Paraaortic lymph node (tissue), 1 donor: Measurements from ENCODE around the genes SNRNP27, PCBP1, PCYOX1 and TGFA.

DNA sequence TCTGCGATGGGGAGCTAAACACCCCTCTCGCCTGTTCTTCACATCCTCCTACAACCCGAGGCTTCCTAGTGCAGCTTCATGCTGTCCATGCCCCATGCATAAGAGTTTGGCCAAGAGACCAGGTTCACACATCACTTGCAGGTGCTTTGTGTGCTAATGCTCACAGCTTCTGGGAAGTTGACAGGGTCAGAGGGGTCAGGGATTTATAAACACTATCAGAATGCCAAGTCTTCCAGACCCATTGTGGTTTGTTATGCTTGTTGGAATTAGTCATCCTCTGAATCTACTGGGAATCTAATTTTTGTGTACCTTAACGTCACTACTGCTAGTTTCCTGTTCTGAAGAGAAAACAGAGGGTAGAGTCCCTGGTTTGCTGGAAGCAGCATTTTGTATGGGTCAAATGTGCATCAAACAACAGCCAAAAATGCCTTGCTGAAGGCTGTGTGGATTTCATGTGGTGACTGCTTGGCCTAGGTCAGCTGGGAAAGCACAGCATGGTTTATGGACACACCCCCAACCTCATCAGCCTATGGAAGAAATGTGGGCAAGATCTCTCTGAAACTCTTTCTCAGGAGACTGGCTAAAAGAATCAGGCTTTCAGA is 33.2 kb downstream of the ANTXR1 start:
- PRO-cap: no peak

DNA sequence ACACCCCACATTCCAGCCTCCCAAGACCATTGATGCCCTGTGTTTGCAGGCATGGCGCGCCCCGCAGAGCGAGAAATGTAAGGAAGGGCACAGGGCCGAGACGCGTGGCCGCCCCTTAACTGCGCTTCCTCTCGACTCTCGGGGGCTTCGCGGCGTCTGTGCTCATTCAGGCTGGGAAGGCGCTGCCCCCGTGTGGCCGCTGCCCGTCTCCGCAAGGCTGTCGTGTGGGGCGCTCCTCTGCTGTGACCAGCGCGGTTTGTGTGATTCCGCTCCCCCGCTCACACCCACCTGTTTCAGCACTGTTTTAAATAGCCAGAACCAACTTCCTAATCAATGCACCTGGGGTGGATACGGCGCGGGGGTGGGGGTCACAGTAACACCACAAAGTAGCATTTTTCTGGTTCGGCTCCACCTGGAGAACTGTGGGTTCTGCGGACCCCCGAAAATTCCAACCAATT is 79.6 kb downstream of the GFPT1 start:
- PRO-cap: unidirectional peak, minus-strand start at position 133 of the sequence

- PRO-cap: no peak
Measured at GRCh38 chr2:69325306-69326110, 61.5 kb downstream of the GFPT1 start.

- PRO-cap: no peak
Measured at GRCh38 chr2:69419203-69419707, 18.0 kb downstream of the NFU1 start.

DNA sequence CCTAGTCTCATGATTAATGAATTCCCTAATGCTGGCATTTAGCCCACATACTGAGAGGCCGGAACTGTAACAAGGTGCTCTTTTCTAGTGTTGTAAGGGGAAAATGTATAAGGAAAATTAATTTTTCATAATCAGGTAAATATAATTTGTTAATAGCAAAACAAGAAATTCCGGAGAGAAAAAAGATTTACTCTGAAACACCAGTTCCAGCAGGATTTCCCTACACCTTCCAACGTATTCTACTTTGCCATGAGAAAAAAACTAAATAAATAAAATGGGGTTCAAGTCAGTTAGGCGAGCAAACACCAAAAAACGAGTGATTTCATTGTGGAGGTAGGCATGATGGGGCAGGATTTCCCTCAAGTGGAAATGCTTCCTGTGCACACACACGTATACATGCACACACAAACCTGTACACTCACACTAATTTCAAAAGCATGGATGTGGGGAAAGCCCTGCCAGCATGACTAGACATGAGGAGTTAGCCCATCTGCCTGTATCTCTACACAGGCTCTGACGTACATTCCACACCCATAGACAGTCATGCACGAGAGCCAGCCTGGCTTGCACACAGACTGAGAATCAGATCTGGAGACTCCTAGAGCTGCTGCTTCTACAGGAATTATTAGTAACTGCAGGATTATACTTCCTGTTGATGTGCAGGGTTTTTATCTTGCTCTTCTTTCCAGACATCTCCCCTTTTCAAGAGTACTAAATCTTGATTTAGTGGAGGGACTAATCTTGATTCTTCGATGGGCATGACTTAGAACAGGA is 27.2 kb upstream of the NFU1 start:
- PRO-cap: no peak

GRCh38 chr2:69570128-69570863 is 73.2 kb downstream of the AAK1 start:
- PRO-cap: no peak

- PRO-cap: no peak
Measured at GRCh38 chr2:69618372-69619316, 24.9 kb downstream of the AAK1 start.

GRCh38 chr2:69641561-69642031 is 1.9 kb downstream of the AAK1 start:
- PRO-cap: no peak

- PRO-cap: no peak
Measured at GRCh38 chr2:69642032-69642603, 1.4 kb downstream of the AAK1 start.

DNA sequence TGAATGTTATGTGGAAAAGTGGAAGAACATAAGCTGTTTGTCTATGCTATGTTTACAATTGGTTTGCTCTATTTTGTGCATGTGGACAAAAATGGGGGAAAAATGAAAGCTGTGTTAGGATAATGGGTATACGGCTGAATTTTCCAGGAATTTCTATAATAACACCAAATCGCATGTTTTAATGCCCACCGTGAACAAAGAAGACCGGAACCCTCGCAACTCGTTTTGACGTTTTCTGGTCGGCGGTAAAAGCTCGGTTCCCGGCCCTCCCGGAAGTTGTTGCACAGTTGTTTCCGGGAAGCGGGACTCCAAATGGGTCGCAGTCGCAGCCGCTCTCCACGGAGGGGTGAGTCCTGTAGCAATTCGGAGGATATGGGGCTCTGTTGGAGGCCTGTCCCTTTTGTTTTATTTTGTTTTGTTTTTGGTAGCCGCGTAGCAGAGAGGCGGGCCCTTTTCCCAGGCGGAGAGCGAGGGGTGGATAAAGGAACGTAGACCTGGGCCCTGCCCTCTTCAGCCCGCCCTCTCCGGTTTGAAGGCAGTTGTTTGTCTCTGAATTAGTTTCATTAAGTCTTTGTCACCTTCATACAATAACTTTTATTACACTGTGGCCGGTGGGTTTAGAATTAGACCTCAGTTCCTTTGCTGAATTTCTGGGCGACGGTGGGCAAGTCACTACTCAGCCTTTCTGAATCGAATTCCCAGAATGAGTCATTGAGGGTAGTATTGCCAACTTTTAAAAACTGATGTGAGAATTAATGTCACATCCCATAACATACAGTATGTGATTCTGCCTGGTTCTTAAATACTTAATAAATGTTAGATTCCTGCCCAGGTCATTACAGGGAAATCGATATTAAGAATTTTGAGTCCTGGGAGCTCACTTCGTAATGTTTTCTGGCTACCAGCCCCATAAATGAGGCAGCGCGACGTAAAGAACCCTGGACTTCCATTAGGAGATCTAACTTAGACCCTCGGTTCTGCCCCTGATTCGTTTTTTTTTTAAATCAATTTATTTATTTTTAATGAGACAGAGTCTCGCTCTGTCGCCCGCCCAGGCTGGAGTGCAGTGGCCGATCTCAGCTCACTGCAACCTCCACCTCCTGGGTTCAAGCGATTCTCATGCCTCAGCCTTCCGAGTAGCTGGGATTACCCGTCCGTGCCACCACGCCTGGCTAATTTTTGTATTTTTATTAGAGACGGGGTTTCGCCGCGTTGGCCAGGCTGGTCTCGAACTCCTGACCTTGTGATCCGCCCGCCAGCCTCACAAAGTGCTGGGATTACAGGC is at the start of gene SNRNP27:
Gene SNRNP27 (plus strand): TSS at position 284 of the 1,285 bp plus-strand sequence.
- PRO-cap: bidirectional peak, plus-strand start at position 290 of the sequence, minus-strand start at position 227 of the sequence

DNA sequence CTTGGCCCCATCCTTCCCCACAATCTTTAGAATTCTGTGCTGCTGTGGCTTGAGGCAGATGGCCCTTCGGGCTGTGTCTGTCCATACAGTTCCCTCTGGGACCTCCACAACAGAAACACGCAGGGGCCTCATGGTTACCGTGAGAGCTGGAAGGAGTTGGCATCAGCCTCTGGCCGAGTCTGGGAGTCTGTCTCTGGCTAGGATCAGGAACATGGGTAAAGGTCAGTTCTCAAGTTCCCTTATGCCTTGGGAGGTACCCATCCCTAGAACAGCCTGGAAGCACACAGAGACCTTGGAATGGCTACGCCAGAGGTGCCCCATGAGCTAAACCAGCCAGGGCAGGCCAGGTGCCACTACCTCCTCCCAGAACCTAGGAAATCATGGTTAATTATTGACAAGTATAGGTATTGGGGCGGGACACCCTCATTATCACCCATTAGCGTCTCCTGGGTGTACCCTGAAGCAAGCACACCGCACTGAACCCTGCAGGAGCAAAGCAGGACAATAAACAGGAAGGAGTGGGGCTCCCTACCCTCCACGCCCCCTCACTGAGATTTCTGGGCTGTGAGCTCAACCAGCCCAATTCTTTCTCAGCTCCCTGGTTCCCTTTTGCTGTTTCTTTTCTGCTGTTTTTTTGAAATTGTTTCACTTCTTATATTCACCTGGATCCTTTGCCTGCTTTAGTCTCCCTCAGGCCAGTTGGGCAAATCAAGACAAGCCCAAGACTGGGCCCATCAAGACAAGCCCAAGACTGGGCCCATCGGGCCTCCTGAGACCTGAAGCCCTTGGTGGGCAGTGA is 3.0 kb upstream of the ASPRV1 start:
- PRO-cap: no peak

DNA sequence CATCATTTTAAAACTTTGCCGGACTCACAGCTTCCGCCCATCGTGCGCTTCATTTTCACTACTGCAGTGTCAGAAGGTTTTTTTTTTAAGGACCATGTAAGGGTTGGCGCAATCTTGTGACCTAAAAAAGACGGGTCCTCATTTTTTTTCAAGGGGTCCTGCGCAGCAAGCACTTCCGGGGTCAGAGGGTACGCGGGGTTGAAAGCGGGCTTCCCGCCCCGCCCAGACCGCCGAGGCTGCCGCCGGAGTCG is at the start of gene PCBP1:
Gene PCBP1 (plus strand): TSS at position 225 of the 251 bp plus-strand sequence.
- PRO-cap: bidirectional peak, plus-strand start at position 225 of the sequence, minus-strand start at position 60 of the sequence

DNA sequence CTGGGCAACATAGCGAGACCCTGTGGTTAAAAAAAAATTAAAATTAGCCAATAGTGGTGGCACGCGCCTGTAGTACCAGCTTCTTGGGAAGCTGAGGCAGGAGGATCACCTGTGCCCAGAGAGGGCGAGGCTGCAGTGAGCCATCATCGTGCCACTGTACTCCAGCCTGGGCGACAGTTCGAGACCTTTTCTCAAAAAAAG is 36.4 kb downstream of the PCBP1 start:
- PRO-cap: no peak

DNA sequence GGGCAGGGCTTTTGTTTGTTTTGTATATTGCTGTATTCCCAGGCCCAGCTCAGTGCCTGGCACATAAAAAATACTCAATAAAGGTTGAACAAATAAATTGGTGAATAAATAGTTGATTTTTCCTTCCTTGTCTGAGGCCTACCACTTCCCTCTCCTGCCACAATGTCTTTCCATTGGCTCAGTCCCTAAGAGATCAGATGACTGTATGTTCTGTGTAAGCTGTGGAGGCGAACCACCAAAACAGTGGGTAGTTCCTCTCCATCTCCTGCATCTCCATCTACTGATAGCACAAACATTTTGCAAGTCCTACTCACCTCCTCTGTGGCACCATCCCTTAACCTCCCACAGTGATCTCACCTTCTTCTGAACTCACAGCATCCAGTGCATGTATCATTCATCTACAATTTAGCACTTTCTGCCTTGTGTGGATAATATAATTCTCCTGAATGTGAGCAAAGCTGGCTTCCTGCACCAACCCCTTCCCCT is 50.2 kb downstream of the PCBP1 start:
- PRO-cap: no peak

DNA sequence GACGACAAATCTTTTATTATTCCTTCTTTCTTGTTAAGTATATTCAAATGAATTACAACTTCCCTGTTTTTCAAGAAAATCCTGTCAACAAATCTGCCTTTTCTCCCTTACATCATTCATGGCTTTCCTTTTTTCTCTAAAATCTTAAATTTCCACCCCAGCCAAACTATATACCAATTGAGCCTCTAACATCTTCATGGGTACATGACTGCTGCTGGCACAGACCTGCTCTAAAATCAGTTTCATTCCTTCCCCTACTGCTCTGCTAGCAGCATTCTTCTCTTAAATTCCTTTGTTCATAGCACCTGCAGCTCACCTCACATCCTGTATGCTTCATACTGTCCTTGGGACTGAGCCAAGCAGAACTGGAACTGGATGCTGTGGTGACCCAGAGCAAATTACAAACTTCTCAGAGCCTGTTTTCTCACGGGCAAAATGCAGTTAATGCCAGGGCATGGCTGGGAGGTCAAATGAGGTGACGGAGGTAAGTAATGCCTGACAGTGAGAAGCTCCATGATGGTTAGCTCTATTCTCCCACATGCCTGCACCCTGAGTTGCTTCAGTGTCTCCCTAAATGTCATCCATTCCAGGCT is 29.9 kb downstream of the C2orf42 start:
- PRO-cap: no peak

- PRO-cap: bidirectional peak, plus-strand start at chr2:70258149, minus-strand start at chr2:70257978
Measured at GRCh38 chr2:70257829-70258300, at the start of gene PCYOX1. TSS of gene PCYOX1 (plus strand) at chr2:70258137.

GRCh38 chr2:70300797-70301737 is 800 bp downstream of the FAM136A start:
- PRO-cap: unidirectional peak, plus-strand start at chr2:70301369; unidirectional peak, plus-strand start at chr2:70301404

DNA sequence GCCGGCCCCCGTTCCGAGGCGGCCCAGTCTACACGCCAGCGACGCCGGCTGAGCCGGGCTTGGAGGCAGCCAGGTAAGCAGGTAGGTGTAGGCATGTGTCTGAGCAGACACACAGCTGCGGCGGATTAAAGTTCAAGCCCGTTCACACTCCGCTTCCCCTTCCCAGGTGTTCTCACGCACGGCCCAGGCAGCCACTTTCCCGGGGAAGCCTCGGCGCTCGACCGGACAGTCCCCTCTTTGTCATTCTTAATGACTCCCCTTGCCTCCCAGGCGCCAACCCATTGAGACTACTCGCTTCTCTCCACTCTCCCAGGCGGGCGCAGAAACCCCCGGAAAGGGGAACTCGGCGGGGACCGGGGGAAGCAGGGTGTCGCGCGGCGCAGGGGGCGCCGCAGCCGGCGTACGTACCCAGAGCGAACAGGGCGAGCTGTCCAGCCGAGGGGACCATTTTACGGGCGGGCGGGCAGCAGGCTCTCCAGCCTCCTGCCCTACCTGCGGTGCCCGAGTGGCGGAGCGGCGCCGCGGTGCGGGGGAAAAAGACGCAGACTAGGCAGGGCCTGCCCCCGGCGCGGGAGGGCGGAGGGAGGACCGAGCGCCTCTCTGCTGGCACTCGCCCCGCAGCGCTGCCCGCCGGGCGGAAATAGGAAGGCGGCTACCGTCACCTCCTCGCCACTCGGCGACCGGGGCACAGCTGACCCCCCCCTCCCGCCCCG is at the start of gene TGFA:
Gene TGFA (minus strand): TSS at position 507 of the 713 bp plus-strand sequence.
- PRO-cap: unidirectional peak, minus-strand start at position 507 of the sequence; bidirectional peak, plus-strand start outside the sequence, minus-strand start at position 612 of the sequence

GRCh38 chr2:70887453-70888323 is 12.7 kb upstream of the VAX2 start:
- PRO-cap: no peak

DNA sequence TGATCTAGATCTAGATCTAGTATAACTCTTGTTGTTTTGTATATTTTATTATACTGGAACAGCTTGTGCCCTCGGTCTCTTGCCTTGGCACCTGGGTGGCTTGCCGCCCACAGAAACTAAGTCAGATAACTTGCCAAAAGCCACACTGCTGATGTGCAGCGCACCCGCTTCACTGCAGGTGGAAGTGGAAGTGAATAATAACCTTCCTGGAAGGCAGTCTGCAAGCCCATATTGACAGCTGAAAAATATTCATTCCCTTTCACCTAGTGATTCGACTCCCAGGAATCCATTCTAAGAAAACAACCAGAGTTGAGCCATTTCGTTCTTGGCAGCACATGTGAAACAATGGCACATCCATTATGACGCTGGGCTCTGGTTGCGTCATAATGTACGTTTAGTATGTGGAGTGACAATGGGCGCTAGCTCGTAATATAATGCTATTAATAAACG is 648 bp upstream of the ANKRD53 start:
- PRO-cap: no peak